A375 (cell line): Measurements from ENCODE around the genes DAP3 and SMG5.

- RAMPAGE, long total RNA: no peak
These were observed 26.5 kb downstream of the MSTO1 start for GRCh38 chr1:155636557-155636915.

DNA sequence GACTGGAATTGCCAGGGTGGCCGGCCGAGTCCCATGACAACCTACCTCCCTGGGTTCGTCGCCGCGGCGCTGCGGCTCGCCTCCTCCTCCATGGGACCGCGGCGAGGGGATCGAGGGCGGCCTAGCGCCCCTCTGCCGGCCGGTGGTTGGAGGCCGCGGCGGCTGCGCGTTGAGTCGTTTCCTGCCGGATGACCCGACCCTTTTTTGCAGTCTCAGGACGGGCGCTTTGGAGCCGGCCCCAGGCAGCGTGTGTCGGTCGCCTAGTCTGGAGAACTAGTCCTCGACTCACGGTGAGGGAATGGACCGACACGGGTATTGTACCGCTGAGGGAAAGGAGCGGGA is at the start of gene DAP3:
DAP3 (plus strand) TSS at position 207 of the 342 bp plus-strand sequence.
- RAMPAGE, long total RNA: start-site peak on the plus strand centred at position 211 of the sequence, 50 bp wide, 198 and 75 reads in 2 replicates

GRCh38 chr1:155934878-155935533 is 793 bp upstream of the KHDC4 start:
- RAMPAGE, long total RNA: no peak

DNA sequence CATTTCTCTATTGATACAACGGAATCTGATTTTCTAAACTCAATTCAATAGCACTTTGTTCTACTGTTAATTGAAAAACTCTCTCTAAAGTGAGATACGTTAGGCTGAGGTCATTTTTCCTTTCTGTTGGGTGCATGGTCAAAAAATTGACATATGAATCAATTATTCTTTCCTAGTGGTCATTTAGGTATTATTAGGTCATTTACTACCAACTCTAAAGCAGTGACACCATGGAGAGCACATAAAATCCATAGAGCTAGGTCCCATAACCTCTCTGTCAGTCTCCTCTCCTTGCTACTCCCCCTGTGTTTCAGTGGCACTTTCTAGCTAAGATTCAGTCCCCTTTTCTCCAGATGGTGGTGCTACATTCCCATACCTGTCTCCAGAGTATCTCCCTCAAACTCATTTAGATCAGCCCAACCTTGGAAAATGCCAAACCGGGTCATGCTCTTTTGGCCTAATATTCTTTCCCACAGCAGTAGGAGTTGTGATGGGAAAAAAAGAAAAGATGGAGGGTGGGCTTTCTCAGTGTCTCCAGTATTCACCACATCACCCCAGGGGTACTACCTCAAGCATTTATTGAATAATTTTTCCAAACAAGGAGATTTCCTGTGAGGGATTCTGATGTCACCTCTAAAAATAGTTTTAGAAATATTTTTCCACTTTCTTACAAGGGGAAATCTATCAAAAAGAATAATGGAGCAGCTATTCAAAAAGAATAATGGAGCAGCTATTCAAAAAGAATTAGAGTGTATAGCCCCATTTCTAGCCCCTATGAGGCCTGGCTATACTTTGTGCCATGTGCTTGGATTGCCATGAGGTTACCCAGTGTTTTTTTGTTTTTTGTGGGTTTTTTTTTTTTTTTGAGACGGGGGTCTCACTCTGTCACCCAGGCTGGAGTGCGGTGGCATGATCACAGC is 3.2 kb upstream of the RXFP4 start:
- RAMPAGE, long total RNA: no peak

DNA sequence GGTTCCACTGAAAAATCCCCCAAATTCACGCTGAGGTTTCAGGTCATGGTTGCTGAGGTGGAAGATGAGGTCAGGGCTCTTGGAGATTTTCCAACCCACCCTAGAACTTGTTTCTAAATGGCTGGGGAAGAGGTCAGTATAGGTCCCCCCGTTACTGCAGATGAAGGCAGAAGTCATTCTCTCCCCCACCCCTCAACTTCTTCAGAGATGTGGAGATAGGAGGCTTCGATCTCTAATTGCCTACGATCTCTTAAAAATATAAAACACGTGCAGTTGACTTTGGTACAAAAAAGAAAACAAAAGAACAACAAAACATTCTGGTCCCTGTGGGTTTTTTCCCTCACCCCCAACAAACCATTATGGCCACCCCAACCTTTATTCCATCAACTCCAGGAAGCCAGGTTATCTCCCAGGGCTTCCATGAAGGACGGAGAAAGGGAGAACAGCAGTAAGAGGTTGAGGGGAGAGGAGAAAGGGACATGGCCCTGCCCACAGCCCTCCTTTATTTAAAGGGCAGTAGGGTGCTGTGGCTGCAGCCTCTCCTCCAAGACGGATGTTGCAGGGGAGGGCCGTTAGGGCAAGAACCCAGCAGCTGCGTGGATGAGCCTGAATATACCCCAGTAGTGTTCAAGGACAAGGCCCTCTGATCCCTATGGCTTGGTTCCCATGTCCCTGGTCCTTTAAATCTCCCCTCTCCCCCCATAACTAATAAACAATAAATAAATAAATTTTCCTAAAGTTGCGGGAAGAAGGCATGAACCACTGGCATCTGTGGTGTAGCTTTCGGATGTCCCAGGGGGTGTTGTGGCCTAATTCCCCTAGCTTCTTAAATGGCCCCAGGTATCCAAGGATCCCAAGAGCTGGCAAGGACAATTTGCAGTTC is 5.8 kb downstream of the RXFP4 start:
- RAMPAGE, long total RNA: no peak

GRCh38 chr1:155969382-155970119 is 8.8 kb downstream of the ARHGEF2 start:
- RAMPAGE, long total RNA: no peak

DNA sequence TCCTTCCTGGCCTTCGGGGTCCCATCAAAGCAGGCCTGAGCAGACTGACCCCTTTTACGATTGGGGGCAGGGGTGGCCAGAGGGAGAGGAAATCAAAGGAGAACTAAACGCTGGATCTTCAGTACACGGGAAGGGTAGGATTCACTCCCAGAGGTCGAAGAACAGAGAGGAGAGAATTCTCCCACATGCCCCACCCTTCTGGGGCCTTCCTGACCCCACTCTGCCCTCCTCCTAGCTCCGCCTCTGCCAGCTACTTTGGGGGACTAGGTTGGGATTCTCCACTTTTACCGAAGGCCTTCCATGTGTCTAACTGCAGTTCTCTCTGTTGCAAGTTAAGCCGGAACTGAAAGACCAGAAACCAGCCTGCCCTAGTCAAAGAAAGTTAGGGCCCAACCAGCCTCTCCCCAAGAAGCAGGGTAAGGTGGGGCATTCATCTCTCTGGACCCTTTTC is 661 bp upstream of the ARHGEF2 start:
- RAMPAGE, long total RNA: no peak

DNA sequence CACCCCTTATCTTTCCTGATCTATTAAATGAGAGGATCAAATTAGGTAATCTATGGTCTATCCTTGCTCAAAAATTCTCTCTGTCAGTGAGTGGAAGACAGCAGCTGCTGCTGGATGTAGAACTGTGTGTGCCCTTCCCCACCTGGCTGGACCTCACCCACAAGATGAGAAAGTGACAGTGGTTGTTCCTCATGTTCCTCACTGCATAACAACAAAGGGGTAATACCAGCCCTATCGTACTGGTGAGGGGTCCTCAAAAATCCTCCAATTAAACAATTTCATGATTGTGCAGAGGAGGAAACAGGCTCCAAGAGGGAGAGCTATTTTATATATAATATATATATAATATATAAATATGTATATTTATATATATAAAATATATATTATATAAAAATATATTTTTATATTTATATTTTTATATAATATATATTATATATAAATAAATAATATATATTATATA is 16.8 kb downstream of the SSR2 start:
- RAMPAGE, long total RNA: no peak

DNA sequence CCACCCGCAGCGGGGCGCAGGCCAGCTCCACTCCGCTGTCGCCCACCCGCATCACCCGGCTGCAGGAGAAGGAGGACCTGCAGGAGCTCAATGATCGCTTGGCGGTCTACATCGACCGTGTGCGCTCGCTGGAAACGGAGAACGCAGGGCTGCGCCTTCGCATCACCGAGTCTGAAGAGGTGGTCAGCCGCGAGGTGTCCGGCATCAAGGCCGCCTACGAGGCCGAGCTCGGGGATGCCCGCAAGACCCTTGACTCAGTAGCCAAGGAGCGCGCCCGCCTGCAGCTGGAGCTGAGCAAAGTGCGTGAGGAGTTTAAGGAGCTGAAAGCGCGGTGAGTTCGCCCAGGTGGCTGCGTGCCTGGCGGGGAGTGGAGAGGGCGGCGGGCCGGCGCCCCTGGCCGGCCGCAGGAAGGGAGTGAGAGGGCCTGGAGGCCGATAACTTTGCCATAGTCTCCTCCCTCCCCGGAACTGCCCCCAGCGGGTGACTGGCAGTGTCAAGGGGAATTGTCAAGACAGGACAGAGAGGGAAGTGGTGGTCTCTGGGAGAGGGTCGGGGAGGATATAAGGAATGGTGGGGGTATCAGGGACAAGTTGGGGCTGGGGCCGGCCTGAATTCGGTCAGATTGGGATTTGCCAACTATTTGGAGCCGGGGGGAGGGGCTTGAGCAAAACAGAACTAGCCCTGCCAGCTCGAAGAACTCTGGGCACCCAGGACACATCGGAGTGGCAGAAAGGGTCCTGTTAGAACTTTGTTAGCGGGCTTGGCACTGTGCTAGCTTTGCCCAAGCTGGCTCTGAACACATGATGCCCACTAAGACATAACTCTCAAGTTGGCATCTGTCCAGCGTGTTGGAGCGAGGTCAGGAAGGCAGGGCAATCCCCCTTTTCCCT is 678 bp downstream of the LMNA start:
- RAMPAGE, long total RNA: no peak

GRCh38 chr1:156129694-156130538 is 15.4 kb downstream of the LMNA start:
- RAMPAGE, long total RNA: no peak

- RAMPAGE, long total RNA: no peak
These were observed 16.5 kb upstream of the SEMA4A start for GRCh38 chr1:156136745-156137414.

DNA sequence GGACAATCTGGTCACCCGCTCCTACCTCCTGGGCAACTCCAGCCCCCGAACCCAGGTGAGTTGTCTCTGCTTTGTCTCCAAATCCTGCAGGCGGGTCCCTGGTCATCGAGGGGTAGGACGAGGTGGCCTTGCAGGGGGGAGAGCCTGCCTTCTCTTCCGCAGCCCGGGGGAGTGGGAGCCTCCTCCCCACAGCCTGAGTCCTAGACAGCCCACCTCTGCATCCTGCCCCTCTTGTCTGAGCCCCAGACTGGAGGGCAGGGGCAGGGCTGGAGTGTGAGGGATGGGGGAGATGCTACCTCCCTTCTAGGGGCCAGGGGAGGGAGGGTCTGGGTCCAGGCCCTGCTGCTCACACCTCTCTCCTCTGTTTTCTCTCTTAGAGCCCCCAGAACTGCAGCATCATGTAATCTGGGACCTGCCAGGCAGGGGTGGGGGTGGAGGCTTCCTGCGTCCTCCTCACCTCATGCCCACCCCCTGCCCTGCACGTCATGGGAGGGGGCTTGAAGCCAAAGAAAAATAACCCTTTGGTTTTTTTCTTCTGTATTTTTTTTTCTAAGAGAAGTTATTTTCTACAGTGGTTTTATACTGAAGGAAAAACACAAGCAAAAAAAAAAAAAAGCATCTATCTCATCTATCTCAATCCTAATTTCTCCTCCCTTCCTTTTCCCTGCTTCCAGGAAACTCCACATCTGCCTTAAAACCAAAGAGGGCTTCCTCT is 14.5 kb upstream of the SEMA4A start:
- RAMPAGE, long total RNA: no peak

DNA sequence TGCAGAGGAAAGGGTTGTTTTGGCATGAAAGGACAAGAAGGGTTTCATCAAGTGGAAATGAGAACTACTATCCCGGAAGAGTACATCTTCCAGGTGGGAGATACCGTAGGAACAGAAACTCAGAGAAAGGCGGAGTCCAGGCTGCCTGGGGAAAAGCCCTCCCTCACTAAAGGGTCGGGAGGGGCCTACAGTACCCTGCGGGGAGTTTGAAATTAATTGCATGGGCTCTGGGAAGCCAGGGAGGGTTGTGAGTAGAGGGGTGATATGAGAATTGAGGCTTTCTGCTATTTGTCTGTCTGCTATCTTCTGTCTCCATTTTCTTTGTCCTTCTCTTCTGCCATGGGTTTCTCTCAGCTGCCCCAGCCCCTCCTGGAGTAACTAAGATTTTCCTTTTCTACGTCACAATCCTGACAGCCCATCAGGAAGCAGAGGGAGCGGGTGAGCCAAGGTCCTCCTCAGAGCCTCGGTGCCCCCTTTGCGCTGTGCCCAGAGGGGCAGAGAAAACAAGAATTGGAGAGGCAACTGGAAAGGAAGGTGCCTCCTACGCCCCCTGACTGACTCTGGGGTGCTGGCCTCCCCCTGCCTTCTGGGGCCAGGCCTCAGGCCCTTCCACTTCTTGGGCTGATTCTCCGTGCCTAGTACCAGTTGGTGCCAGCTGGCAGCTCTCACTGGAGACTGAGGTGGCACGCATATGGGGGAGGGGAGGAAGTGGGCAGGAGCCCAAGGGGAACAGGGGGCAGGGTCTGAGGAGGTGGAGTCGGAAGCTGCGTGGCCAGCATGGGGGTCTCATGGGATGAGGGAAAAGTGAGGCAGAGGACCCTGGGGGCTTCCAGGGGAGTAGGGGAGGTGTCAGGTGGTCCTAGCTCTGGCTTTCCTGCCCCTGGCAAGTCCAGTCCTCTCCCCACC is 6.8 kb upstream of the SEMA4A start:
- RAMPAGE, long total RNA: no peak

DNA sequence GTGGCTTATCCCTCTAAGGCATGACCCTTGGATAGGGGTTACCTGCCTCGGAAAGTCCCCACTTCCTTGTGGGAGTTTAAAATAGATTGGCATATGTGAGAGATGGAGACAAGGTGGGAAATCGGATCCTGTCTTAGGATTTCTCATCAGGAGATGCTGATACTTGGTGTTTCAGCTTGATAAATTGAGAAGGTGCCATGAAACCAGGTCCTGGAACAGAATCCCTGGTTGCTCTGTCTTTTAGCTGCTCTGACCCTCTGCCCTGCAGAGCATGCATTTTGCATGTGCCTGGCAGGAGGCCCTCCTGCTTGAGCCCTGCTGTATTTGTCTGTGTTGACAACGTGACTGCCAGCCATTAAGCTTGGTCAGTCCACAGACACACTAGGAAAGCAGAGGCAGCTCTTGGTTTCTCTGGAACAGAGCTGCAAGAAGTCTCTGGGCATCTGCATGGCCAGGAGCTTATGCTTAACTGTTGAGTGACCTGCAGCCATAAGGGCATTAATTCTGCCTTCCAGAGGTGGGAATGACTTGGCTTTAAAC is 2.5 kb downstream of the SLC25A44 start:
- RAMPAGE, long total RNA: no peak

- RAMPAGE, long total RNA: no peak
These were observed 663 bp downstream of the PMF1 start for GRCh38 chr1:156213432-156213907.

GRCh38 chr1:156244454-156245137 is 2.6 kb downstream of the BGLAP start:
- RAMPAGE, long total RNA: no peak

DNA sequence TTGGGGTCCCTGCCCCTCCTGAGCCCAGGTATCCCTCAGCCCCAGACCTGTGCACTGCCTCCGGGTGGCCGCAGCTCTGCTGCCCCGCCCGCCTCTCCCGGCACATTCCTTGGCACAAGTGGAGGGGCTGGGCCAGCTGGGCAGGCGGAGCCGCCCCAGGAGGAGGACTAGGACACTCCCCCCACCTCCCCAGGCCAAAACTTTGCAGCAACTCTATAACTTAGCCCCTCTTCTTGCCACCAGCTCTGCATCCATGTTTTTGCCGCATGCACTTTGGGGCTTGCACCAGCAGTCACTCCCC is 608 bp downstream of the PAQR6 start:
- RAMPAGE, long total RNA: no peak

GRCh38 chr1:156282075-156283241 is at the start of gene SMG5:
Gene SMG5 (minus strand): TSS chr1:156282825.
- RAMPAGE, long total RNA: no peak

- RAMPAGE, long total RNA: no peak
These were observed 2.9 kb downstream of the GLMP start for GRCh38 chr1:156292397-156293261.

DNA sequence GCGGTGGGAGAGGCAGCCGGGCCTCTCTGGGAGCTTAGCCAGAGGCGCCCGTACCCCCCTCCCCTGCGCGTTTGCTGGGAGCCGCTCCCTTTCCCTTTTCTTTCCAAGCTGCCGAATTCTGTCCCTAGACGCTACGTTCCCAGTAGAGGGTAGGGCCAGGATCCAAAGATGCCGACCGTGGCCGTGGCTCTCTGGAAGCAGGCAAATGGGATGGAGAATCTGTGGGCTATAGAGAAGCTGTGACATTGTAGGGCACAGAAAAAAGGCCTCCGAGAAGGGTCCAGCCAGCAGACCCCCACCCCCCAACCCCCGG is 63.8 kb downstream of the MEF2D start:
- RAMPAGE, long total RNA: no peak